Thoracic aorta (tissue), 1 donor: ENCODE measurements around the gene ABCG5.

DNA sequence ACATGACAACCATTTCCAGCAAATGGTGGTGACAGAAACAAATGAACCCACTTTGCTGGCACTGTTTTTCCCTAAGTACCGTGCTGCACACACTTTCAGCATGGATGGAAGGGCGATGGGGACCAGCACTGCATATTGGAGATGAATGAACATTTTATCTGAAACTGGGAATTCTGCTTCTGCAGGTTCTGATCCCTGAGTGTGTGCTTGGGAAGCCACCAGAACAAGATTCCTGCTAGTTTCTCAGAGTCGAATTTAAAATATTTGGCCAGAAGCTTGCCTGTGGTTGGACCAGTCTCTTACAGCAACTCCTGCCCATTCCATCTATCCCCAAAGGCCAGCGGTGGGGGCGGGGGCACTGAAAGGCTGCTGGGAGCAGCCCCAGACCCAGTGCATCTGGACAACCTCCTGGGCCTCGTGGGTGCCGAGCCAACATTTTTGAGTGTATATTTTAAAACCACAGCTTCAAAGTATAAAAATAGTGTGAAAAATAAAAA is 38.5 kb upstream of the ZFP36L2 start:
- RAMPAGE, long total RNA, result no peak

DNA sequence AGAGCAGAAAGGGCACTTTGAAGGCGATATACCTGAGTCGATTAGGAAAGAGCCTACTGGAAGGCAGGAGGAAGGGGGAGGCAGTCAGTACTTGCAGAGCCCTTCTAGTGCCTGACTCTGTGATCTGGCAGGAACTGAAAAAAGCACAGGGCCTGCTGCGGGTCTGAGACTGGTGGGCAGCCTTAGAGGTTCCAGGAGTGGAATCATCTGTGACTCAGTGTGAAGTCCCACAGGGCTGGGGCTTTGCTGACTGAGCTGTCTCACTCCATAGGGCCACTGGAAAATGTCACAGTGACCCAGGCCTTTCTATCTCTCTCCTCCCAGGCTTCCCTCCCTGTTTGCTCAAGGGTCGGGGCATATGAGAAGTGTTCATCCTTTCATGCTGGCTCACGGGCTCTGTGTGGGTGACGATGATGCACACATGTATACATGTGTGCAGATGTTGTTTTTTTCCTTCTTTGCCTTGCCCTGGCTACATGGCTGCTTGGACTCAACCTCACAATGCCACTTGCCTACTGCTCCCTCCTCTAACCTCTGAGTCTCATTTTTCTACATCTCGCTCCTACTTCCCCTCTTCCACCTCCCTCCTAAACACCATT is 47.2 kb upstream of the ZFP36L2 start:
- RAMPAGE, long total RNA, result no peak

DNA sequence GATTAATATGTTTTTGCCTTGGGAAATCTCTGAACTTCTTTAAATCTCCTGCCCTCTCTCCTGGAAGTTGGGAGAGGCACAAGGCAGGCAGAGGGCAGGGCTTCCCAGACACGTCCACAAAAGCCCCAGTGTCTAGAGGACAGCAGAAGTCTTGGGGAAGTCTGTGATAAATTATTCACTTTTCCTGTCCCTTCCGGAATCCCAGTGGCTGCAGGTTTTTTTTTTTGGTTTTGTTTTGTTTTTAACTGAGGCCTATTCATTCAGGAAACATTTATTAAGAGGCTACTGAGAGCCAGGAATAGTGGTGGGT is 98.6 kb upstream of the ZFP36L2 start:
- RAMPAGE, long total RNA, result no peak

DNA sequence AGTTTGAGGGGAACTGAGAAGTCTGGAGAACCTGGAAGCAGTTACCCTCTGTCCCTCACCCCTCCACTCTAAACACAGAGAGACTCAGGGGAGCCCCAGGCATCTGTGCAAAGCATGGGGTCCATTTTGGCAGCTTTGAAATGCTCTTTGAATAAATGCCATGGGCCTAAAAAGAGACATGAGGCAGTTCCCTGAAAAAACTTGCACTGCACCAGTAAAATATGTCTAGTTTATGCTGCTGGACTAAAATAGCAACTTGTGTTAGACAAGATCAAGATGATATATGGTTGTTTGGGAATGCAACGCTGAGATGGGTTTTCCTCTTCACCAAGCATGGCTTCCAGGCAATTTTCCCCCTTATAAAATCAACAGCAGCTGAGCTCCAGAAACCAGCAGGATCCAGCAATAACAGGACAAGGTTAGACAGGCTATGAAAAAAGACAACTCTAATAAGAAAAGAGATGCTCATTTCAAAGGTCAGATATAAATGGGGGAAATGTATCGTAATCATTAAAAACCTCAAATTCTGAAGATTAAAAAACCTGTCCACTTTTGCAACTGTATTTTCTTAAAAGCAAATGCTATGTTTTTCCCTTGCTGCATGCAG is 122.9 kb upstream of the ZFP36L2 start:
- RAMPAGE, long total RNA, result no peak

- RAMPAGE, long total RNA, result no peak
These were observed 149.4 kb upstream of the ZFP36L2 start for GRCh38 chr2:43375549-43376422.

DNA sequence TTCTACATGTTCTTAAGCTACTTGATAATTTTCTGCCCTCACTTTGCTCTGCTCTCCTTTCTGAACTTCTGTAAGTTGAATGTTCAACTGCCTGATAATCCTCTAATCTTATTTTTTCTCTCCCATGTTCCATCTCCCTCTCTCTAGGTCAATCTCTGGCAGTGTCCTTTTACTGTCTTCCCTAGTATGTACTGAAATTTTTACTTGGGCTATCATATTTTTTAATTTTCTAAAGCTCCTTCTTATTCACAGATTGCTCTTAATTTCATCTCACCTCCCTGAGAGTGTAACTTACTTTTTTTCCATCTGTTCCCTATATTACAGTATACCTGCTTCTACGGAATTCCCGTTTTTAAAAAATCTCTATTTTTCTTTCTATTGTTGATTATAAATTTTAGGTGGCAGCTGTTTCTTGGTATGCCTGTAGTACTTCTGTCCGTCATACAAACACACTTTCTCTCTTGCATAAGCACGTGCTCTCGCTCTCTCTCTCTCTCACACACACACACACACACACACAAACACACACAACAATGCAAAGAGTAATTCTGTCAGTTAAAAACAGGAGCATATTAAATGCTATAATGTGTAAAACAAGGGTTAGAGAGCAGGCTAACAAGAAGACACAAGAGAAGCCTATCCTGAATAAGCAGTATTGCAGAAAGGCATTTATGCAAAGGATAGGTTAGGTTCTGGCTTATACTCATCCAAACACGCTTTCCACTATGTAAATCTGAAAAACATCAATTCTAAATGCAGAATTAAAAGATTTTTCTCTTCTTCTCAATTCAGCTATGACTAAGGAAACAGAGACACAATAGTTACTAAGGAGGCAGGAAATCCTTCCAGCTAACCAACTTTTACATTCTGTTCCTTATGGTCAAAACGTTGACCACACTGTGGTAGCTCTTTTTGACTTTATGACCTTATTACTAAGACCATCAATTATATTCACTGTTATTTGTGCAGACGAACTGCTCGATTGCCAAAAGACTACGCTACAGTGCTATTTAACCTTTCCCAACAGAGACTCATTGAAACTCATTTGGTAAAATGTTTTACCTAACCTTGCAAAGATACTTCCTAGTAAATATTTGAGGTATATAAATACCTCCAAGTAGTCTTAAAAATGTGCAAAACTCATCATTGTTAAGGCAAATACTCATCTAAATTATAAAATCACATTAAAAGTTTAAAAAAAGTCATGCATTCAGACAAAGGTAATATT is 140.4 kb downstream of the THADA start:
- RAMPAGE, long total RNA, result no peak

DNA sequence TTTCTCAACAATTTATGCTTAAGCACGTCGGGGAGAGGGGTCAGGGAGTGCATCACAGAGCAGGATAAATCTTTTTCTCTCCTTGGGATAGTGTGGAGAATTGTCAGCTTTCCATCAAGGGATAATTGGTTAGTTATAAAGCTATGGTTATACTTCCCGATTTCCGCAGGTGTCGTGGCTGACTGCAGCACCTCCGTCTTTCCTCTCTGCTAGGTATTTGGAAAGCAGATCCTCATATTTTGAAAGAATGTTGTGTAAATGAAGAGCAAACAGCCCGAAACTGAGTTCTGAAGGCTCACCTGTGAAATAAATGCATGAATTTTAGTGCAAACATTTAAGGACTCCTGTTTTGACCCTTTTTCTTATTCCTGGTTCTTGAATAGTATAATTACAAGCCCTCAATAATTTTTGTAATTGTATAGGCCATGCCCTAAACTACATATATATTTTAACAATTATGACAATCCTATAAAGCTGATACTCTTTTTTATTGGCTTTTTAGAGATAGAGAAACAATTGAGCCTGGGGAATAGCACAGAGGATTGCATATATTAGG is 899 bp downstream of the DYNC2LI1 start:
- RAMPAGE, long total RNA, result no peak

GRCh38 chr2:43837857-43839050 is at the start of gene ABCG5:
TSS of gene ABCG5 (minus strand) at chr2:43838839.
- RAMPAGE, long total RNA, result no peak

GRCh38 chr2:43904617-43905091 is 65.9 kb downstream of the ABCG8 start:
- RAMPAGE, long total RNA, result no peak

- RAMPAGE, long total RNA, result no peak
These were observed 48.4 kb upstream of the LRPPRC start for GRCh38 chr2:44044131-44044743.

DNA sequence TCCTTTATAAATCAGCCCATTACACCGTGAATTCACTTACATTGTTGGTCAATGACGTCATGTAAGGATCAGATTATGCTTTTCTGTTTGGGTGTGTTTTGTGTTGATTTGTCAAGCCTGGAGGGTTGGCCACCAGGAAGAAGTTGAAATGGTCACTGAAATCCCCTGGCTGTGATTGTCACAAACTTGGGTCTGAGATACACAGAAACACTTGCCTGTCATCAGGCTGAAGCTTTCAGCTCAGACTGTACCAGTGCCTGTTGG is 7.0 kb upstream of the SLC3A1 start:
- RAMPAGE, long total RNA, result no peak

GRCh38 chr2:44768478-44768677 is 173.1 kb upstream of the SIX3 start:
- RAMPAGE, long total RNA, result no peak

- RAMPAGE, long total RNA, result no peak
These were observed 10.2 kb downstream of the SIX3 start for GRCh38 chr2:44951748-44951988.

DNA sequence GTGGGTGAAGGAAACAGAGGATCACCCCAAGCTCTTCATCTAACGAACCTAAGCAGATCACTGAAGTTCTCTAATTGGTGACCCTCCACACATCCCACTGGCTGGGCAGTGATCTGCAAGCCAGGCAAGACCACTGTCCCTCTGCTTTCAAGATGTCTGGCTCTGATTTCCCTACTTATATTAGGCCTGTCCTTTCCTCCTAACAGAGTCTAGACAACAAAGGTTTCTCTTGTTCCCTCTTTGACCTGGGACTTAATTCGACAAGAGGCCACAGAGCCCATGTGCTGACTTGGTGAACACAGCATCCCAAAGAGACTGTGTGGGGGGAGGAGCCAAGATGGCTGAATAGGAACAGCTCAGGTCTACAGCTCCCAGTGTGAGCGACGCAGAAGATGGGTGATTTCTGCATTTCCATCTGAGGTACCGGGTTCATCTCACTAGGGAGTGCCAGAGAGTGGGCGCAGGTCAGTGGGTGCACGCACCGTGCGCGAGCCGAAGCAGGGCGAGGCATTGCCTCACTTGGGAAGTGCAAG is 66.2 kb upstream of the SIX2 start:
- RAMPAGE, long total RNA, result no peak

- RAMPAGE, long total RNA, result no peak
These were observed 177.7 kb downstream of the SRBD1 start for GRCh38 chr2:45433189-45434000.

DNA sequence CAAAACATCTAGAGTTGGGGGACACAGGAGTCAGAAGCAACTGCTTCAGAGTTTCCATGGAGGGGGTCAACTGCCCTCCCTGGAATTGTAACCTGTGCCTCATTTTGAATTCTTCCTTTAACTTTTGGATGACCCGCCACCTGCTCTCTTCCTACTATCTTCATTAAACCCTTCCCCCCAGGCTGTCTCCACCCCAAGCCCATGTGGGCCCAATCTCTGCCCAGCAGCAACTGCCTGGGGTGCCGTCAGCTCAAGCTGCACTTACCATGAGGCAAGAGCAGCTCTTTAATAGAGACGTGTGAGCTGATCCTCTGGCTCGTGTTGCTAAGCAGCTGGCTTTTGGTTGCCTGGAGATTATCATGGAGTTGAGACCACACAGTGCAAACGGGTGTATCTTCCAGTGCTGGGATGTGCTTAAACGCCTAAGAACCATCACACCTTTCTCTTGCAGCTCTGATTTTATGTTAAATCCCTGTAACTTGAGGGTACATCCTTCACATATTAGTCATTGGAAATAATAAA is 271.0 kb downstream of the PRKCE start:
- RAMPAGE, long total RNA, result no peak

DNA sequence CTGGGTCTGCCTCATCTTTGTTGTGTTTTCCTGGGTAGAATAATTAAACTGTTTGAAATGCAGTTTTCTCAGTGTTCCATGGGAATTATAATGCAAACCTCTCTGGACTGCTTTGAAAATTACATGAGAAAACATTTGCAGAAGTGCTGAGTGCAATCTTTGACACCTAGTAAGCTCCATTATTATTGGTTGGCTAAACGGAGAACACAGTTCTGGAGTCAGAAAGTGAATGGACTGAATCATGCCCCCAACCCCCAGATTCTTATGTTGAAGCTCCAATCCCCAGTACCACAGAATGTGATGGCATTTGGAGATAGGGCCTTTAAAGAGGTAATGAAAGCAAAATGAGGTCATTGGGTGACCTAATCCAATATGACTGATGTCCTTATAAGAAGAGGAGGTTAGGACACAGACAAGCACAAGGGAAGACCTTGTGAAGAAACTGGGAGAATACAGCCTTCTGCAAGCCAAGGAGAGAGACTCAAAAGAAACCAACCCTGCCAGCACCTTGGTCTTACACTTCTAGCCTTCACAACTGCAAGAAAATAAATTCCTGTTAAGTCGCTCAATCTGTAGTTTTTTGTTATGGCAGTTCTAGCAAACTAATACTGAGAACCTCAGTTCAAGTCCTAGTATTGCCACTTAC is 200.9 kb upstream of the EPAS1 start:
- RAMPAGE, long total RNA, result no peak

GRCh38 chr2:46186878-46187691 is 110.1 kb upstream of the EPAS1 start:
- RAMPAGE, long total RNA, result no peak

DNA sequence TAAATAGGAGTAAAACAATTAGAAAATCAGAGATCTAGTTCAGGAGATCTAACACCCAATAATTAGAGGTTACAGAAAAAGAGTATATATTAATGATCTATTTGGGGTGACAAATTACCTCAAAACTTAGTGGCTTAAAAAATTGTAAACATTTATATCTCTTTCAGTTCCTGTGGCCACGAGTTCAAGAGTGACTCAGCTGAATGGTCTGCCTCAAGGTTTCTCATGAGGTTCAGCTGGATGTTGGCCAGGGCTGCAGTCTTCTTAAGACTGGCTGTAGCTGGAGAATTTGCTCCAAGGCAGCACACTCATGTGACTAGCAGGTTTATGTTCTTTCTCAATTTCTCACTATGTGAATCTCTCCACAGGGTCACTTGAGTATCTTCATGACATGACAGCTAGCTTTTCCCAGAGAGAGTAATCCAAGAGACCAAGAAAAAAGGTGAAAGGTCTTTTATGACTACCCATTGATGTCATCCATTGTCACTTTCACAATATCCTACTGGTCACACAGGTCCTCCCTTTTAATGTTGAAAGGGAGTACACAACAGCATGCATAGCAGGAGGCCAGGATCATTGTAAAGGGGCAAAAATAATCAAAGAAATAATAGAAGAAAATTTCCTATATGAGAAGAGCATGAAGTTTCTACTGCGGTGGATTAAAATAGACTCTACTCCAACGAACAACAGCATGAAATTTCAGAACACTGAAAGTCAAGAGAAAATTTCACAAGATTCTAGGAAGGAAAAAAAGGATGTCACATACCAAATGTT is 72.4 kb upstream of the EPAS1 start:
- RAMPAGE, long total RNA, result no peak

DNA sequence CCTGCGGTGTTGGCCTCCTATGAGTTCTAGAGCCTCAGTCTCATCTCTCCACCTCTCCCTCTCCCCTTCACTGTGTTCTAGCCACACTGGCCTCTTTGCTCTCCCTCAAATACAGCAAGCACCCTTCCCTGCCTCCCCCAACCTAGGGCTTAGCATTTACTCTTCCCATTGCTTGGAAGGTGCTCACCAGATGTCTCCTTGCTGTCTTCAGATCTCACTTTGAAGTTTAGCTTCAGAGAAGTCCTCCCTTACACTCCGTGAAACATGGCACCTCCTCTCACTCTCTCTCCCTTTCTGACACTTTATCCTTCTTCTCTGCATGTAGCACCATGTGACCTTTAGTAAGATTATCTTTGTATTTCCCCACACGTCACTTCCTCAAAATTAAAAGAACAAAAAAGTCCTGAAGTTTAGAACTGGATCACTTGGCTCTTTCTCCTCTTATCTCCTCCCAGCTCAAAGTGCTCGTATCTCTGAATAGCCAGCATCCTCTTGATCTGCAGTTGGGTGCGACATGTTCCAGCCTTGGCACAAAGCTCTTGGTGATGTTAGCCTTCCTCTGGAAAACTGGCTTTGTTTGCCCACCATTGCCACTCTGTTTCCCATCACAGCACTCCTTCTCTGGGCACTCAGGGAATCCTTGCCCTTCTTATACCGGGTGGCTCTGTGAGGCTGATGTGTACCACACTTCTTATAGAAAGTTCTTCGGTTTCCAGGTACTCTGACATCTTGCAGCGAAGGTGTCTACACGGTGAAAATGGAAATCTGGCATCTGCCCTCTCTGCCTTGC is 40.6 kb upstream of the EPAS1 start:
- RAMPAGE, long total RNA, result no peak